ENCODE data around the gene DHX29.

DNA sequence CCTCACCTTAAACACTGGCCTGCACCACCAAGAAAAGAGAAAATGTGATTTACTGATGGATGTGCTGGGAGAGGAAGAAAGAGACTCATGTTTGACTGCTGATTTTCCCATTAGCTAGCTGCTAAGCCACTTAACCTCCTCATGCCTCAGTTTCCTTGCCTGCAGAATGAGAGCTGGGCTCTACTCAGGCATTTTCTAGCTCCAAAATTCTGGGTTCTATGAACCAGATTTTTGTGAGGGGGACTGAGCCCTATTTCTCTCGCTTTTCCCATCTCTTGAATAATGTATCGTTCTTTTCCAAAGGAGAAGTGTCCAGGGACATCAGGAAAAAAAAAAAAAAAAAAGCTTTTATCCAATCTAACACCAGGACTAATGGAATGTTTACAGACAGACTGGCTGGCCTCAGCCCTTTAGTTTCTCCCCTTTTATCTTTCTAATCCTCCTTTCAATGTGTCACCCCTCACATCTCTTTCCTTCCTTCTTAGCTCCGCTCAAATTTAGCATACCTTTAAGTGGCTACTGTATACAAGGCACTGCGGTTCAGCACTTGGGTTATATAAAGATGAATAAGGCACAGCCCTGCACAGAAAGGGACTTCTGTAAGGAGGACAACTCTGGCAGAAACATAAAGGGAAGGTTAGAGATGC lies 312.3 kb downstream of the ARL15 start:
- PRO-cap, 2 experiments: no peak in any of the 2 experiments

GRCh38 chr5:54220339-54220565 lies 90.1 kb downstream of the ARL15 start:
- PRO-cap, 2 experiments: no peak in any of the 2 experiments

DNA sequence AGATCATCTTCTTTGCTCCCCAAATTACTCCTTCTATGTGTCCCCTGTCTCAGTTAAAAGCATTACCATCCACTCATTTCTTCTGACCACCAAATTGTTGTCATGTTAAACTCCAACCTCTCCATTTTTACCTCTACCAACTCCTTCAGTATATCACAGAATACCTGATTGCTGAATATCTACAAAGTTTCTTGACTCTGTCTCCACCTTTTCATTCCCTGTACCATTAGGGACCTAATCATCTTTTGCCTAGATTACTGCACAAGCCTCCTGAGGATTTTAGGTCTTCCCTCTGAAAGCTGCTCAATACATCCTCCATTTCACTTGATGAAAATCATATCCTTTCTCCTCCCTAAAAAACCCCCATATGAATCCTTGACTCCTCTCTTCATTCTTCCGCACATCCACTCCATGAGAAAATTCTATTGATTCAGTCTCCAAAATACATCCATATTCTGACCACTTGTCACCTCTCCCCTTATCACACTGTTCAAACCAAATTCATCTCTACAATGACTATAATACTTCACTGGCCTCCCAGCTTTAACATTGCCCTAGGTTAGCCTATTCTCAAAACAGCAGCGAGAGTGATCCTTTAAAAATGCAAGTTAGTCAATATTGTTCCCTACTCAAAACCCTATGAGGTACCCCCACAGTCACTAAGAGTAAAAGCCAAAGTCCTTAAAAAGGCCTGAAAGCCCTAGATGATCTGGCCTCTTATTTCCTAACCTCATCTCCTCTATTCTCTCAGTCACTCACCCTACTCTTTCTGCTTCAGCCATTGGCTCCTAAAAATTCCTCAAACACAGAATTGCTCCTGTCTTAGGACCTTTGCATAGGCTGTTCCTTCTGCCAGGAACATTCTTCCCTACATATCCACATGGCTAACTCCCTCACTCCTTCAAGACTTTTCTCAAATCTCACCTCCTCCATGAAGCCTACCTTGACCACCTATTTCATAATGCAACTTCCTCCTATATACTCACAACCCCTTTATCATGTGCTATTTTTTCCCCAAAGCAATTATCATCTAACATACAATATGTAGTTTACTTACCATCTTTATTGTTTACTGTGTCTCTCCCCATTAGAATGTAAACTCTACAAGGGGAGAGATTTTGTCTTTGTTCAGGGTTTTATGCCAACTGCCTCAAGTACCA lies 46.1 kb downstream of the ARL15 start:
- PRO-cap, 2 experiments: no peak in any of the 2 experiments

- PRO-cap, 2 experiments: no peak in any of the 2 experiments
Observed at GRCh38 chr5:54458041-54458768, 2.7 kb downstream of the HSPB3 start.

DNA sequence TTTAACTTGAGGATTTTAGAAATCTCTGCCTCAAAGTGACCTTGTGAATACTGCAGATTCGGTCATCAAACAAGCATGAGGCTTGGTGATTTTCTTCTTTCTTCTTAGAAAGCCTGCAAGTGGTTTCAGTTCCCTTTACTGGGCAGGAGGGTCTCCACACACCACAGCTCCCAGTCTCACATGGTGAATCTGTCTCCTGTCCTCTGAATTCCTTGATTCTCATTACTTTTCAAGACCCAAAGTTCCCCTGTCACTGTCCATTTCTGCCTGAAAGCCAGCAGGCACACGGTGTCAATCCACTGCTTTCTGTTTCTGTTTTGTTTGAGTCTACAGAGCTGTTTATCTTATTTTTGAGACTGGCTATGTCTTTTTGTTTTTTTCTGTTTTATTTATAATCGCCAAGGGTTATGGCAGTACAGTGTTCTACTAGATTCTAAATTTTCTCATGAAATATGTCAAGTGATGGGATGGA lies 14.2 kb downstream of the HSPB3 start:
- PRO-cap, 2 experiments: no peak in any of the 2 experiments

DNA sequence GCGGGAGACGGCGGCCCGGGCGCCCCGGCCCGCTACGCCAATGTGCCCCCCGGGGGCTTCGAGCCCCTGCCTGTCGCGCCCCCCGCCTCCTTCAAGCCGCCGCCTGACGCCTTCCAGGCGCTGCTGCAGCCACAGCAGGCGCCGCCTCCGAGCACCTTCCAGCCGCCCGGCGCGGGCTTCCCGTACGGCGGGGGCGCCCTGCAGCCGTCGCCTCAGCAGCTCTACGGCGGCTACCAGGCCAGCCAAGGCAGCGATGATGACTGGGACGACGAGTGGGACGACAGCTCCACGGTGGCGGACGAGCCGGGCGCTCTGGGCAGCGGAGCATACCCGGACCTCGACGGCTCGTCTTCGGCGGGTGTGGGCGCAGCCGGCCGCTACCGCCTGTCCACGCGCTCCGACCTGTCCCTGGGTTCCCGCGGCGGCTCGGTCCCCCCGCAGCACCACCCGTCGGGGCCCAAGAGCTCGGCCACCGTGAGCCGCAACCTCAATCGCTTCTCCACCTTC lies 645 bp downstream of the SNX18 start:
- PRO-cap, 2 experiments: no peak in any of the 2 experiments

DNA sequence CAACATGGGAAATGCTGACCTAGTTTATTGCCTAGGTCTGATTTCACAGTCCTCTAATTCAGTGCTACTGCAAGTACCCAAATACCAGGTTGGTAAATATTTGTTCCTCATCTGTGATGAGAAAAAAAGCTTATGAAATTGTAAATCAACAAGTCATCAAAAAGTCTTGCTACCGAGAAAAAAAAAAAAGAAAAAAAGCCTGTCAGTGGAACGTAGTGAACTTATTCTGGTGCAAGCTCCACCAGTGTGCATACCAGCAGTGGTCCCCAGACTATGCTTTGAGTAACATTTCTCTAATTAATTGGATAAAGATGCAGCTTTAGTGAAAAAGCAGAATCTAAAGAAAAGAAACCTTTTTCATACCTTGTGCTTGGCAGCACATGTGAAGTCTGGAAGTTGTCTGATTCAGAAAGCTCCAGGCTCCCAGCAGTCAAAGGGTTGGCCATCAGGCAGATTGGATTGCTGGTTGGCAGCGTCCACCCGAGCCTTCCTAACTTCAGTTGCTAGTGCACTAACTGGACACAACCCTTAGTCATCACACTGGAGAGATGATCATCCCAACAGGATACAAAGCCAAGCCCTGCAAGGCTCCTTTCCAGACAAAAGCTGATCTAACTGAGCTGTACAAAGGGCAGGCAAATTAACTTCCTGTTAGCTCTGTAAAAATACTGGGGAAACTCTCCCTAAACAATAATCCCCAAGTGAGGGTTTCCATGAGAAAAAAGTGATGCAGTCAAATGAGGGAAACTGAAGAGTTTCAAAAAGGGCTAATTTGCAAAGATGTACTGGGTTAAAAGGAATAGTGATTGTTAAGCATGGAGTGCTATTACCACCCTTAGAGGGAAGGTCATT lies 185.5 kb downstream of the SNX18 start:
- PRO-cap, 2 experiments: no peak in any of the 2 experiments

DNA sequence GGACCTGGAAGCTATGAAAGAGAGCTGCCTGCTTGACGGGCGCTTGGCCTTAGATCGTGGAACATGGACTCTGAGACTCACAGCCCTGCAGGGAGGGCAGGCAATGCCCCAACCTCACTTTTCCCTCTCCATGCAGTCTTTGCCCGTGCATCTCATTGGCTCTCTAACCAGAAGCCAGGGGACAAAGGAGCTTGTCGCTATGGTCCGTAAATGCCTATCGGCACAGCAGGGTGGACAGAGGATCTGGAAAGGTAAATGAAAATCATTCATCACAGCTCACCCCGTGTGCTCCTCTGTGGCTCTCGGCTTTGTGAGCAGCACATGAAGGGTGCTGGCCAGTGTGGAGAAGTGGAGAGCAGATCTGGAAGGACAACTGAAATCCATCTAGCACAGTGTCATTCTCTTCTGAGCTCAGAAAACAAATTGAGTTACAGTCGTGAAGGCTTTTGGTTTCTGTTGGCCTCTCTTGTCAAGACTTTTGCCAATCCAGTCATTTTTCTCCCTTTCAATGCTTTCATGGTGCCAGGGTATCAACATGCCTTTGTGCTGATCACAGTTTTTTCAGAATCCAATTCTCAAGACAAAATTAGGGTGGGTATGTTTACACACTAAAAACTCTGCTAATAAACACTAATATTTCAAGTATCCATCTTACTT lies 186.2 kb downstream of the SNX18 start:
- PRO-cap, 2 experiments: no peak in any of the 2 experiments

GRCh38 chr5:54743894-54744820 lies 226.6 kb downstream of the SNX18 start:
- PRO-cap, 2 experiments: no peak in any of the 2 experiments

- PRO-cap, 2 experiments: no peak in any of the 2 experiments
Observed at GRCh38 chr5:54753027-54753483, 232.3 kb downstream of the ESM1 start.

DNA sequence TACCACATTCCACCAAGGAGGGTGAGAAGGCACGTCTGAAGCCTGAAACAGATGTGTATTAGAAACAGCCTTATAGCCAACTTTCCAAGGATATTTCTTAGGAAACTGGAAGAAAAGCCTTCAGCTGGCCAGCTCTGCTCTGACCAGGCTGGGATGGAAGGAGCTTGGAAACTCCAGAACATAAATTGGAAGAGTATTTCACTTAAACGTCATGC lies 211.0 kb downstream of the ESM1 start:
- PRO-cap, 2 experiments: no peak in any of the 2 experiments

DNA sequence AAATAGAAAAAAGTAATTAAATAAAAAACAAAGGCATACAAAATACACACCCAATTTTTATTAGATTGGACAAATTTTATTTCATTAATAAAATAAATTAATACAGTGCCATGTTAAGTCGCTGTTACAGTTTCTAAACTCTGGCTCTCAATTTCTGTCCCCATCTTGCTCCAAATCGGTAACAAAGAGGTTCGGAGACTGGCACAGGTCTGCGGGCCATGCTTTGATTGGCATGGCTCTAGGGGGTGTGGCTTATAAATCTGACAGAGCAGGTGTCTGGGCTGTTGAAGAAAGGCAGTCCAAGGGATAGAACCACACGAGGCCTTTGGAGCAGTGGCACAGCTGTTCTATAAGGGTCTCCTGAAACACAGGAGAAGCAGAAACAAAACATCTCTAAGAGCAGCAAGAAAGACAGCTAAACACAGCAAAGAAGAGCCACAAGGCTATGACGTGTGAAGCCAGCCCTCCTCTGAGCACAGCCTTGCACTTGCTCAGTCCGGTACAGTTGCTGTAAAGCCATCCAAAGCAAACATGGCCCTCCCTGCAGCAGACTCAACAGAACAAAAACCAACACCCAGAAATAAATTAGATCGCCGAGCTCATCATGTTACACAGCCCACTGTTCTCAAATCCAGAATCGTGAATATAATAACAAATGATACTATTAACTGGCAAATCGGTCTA lies 2.8 kb upstream of the GZMK start:
- PRO-cap, 2 experiments: no peak in any of the 2 experiments

DNA sequence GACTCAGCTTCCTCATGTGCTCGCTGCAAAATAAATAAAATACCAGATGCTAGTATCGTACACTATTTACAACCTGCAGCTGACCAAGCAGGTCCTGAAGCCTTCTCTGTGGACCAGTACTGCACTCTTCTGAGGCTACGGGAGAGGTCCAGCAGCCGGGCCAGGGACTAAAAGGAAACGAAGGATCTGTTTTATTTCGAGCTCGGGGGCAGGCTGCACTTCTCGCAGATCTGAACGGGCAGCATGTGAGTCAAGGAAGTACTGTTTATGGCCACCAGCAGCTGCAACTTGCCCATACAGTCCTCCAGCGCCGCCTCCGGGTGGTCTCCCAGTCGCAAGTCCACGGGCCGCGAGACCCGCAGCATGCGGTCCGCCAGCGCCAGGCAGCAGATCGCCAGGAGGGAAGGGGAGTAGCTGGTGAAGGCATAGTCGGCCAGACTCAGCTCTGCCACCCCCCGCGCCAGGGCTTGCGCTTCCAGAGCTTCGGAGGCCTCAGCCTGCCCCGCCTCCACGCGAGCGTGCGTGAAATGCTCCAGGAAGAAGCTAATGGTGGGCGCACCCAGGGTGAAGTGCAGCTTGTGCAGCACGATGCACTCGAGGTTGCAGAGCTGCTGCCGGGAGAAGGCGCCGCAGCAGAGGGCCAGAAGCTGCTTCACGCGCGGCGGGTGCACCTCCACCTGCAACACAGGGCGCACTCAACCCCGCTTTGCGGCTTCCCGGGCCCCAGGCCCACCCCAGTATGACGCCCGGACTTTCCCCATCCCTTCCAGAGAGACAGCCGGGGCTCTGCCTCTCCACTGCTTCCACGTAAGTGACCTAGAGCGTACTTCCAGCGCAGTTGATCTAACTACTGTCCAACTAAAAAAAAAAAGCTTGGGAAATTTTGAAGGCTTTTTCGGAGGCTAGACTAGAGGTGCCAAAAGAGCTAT lies 2.0 kb downstream of the CCNO start:
- PRO-cap, 2 experiments: no peak in any of the 2 experiments

DNA sequence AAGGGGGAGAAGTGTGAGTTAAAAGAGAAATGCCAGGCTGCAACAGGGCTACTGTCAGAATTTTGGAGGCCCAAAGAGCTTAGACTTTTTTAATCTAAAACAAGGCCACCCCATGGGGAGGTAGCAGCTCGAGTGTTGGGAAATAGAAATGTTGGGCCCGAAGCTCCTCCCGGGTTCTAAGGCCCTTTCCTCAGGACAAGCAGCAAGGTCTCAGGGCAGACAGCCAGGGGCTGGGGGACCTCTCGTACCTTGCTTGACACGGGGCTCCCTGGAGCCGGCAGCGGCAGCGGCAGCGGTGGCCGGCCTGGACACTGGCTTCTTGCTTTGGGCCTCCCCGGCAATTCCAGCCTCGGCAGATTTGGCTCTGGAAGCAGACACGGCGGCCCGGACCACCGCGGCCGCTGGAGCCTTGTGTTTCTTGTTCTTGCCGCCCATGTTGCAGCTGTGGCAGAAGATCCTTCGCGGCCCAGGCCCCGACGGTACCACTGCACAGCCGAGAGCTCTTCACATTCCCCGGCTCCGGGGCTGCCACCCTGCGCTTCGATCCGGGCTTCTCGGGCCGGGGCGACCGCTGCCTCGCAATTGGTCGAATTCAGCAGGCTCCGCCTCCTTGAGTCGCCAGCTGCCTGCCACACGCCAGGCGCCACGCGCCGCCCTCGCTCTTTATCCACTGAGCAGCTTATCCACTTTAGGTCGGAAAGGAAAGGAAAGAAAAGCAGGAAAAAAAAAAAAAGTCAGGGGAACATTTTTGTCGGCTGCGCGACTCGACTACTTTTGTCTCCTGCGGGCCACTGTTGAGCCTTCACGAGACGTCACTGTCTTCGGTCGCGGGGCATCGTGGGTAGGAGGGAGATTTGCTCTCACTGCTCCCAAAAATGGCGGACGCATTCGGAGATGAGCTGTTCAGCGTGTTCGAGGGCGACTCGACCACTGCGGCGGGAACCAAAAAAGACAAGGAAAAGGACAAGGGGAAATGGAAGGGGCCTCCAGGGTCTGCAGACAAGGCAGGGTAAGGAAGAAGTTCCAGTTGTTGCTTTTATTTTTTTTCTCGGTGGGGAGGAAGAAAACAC lies at the start of gene DHX29:
DHX29 (minus strand) TSS at position 556 of the 1,070 bp plus-strand sequence.
- PRO-cap, 2 experiments: peak in 2 of 2 experiments; most common plus-strand start position 887 of the sequence (in 2); most common minus-strand start position 506 of the sequence (in 1)

DNA sequence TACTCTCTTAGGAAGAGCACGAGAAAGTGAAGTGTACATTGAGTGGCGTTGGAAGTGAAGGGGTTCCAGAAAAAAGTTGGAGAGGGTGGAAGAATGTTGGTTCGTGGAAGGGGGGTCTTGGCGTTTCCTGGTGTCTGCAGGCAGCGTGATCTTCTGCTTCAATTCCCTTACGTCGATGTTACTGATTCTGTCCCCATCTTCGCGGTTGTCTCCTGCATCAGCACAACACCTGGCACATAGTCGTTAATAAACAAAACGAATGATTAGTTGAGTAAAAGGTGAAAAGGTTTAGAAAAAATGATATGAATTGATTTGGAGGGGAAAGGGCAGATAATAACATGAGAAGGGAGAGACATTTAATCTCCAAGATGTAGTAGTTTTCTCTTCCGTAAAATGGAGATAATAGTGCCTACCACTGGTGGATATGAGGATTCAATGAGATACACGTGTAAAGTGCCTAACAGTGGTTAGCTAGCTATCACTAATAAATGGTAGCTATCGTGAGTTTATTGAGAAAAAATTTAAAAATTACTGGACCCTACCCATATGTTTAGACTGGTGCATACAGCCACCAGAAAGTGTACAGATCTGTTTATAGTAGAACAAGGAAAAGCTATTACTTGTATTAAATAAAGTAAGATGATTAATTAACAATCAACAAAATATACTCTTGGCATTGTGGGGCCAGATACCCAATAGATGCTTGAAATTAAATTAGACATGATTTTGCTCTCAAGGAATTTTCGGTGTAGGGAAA lies 598 bp downstream of the MTREX start:
- PRO-cap, 2 experiments: no peak in any of the 2 experiments

GRCh38 chr5:55431509-55432371 lies 103.0 kb downstream of the PLPP1 start:
- PRO-cap, 2 experiments: no peak in any of the 2 experiments

DNA sequence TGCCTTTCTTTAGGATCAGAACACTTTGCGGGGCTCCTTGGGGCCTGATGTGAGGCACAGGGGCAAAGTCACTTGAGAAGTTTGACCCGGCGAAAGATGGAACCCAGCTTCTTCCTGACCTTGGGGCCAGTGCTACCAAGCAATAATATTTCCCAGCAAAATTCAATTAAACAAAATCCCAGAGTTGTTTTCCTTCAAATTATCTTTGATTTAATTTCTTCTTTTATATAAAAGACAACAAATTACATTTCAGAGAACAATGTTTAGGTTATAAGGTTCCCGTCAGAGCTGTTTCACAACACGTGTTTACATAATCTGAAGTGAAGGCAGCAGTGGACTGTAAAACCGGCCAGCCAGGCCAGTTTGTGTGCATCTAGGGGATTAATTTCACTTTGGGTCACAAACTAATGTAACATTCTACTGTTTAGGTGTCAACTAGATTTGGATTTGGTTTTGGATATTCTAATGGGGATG lies 86.4 kb upstream of the PLPP1 start:
- PRO-cap, 2 experiments: no peak in any of the 2 experiments

- PRO-cap, 2 experiments: no peak in any of the 2 experiments
Observed at GRCh38 chr5:55691003-55692272, 20.7 kb downstream of the SLC38A9 start.

DNA sequence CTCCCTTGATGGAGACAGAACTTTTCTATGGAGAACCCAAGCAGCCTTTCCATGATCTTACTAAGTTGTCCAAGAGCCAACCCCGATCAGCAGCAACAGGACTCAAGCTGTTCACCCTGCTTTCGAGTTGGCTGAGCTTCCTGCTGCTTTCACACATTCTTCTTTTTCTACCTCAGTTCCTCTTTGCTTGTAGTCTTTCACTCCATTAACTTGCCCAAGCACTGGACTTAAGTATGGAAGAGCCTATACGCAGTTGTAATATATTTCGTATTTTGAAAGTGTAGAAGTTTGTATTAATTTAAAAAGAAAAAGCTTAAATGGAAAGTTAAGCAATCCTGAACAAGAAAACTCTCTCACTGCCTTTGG lies 59.3 kb downstream of the IL6ST start:
- PRO-cap, 2 experiments: no peak in any of the 2 experiments

DNA sequence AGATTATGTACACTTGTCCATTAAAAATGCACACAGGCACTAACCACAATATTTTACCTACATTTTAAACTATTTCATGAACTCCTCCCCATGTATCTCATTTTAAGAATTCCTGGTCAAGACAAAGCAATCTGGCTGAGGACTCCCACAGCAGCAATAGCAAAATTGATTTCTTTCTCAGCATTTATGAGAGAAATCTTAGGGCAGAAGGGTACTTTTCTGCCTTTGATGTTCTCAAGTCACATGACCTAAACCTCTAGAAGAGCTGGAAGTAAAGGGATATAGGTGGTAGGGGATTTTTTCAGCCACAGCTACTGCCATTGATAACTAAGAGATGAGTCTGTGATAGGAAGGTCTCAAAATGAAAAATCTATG lies 35.7 kb downstream of the IL6ST start:
- PRO-cap, 2 experiments: peak in 1 of 2 experiments; most common minus-strand start position 99 of the sequence (in 1)